Natural killer cell (primary cell): Measurements from ENCODE around the gene ITM2A.

GRCh38 chrX:73844921-73845970 is 282.2 kb downstream of the CHIC1 start:
- PRO-cap, result no peak

DNA sequence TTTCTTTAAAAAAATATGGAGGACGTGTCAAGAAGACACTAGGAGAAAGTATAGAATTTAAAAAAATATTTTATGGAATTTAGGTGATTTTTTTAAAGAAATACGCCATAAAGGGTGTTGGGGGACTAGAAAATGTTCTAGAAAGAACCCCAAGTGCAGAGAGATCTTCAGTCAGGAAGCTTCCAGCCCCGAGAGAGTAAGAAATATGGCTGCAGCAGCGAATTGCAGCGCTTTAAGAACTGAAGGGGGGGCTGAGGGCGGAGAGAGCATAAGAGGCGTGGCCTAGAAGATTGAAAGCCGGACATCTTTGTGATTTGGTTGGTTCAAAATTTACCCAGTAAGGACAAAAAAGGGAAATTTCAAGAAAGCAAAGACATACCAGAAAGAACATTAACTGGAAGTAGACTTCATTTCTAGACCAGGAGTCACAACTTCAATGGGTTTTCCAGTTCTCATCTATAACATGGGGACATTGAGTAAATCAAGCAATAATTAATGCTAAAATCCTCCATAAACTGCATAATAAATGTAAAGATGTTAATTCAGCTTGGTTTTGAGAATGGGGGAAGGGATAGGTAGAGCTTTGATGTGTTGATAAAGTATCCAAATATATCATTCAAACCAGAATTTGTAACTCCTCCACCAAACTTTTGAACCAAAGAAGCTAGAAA is 289.6 kb downstream of the CHIC1 start:
- PRO-cap, result no peak

DNA sequence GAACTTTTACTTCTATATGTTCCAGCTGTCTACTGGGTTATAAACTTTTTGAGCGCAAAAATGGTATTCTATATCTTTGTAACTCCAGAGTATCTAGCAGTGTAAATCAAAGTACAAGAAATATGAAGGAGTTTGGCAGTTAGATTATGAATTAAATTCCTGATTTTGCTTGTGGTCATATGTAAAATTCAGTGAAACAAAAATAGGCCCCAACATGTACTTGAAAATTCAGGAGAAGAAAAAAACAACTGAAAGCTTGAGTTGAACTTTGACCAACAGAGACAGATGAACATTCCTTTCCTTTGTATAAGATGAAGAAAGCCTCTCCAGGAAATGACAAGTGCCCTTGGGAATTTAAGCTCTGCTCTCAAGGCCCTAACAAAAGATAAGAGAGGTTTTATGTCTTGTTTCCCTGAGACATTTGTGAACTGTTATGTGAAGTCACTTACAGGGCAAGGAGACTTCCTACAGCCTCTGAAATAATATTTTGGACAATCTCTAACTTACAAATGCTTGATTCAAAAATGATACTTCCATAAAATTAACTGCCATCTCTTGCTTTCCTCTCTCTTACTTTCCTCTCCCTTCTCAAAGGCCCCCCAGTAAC is 354.3 kb downstream of the CHIC1 start:
- PRO-cap, result no peak

- PRO-cap, result no peak
Measured at GRCh38 chrX:73963590-73964330, 340.2 kb upstream of the ZCCHC13 start.

- PRO-cap, result no peak
Measured at GRCh38 chrX:74197226-74198109, 106.5 kb upstream of the ZCCHC13 start.

GRCh38 chrX:74219396-74219717 is 84.6 kb upstream of the ZCCHC13 start:
- PRO-cap, result no peak

GRCh38 chrX:74290270-74290873 is 13.6 kb upstream of the ZCCHC13 start:
- PRO-cap, result unidirectional peak, plus-strand start at chrX:74290599; unidirectional peak, plus-strand start at chrX:74290679

DNA sequence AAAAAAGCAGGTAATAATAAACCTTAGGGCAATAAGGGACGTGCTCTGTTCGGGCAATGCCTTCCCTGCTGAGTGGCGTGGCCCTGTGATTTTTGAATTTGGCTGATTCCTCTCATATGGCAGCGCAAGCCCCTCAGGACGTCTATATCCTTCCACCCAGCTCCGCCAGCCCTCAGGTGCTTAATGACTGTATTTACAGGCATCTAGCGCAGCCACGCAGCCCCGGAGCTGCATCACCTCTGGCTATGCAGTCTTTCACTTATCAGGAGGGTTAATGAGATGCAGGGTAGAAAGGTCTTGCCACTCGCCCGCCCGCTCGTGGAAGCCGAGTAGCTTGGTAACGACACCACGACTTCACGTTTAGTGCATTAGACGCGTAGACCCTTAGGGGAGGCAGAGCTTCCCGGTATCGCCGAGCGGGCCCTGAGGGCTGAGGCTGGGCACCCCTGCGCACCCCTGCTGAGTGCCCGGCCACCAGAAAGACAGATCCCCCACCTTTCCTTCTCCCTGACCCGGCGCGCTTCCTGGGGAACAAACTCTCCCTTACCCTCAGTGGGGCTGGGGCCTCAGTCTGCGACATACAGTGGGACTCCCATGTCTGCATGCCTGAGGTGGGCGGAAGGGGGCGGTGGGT is 1.4 kb upstream of the SLC16A2 start:
- PRO-cap, result no peak

- PRO-cap, result no peak
Measured at GRCh38 chrX:74658809-74659308, 44.4 kb upstream of the RLIM start.

GRCh38 chrX:76428682-76429074 is 1.2 kb downstream of the MAGEE1 start:
- PRO-cap, result no peak

DNA sequence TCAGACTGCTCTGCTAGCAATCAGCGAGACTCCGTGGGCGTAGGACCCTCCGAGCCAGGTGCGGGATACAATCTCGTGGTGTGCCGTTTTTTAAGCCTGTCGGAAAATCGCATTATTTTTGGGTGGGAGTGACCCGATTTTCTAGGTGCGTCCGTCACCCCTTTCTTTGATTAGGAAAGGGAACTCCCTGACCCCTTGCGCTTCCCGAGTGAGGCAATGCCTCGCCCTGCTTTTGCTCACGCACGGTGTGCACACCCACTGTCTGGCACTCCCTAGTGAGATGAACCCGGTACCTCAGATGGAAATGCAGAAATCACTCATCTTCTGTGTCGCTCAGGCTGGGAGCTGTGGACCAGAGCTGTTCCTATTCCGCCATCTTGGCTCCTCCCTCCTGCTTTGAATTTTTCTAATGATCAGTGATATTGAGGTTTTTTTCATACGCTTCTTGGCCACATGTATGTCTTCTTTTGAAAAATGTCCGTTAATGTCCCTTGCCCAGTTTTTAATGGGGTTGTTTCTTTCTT is 298.2 kb downstream of the MAGEE1 start:
- PRO-cap, result no peak

GRCh38 chrX:77634246-77634883 is 151.7 kb downstream of the ATRX start:
- PRO-cap, result no peak

GRCh38 chrX:77681342-77681909 is 104.6 kb downstream of the ATRX start:
- PRO-cap, result no peak

DNA sequence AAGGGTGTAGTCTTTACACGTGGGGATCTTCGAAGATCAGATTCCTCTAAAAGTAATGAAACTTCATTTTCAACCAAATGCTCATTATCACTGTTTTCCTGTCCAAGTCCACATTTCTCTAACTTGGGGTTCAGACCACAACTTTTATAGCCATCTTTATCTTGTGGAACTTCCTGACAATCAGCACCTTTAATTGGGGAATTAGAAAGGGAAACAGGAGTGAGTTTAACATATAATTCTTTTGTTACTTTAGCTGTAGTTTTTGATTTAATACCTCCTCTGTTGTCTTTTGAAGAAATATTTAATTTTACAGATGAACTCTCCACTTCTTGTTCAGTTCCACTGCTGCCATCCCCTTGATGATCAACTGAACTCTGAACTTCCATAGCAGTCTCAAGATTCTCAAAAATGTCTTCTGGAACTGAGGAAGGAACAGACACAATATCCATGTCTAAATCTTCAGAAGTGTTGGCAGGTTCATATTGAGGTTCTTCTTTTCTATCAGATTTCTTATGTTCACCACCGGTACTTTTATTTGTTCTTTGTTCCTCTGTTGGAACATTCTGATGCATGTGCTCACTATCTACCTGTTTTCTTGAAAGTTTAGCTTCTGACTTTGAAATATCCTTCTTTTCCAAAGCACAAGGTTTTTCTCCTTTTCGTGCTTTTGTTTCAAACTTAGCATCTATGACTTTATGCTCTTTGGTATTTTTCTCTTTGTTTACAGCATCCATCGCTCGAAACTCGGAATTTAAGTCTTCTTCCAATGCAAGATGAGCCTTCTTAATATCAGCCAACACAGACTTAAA is 102.5 kb downstream of the ATRX start:
- PRO-cap, result no peak

- PRO-cap, result no peak
Measured at GRCh38 chrX:77753298-77754493, 32.3 kb downstream of the ATRX start.

DNA sequence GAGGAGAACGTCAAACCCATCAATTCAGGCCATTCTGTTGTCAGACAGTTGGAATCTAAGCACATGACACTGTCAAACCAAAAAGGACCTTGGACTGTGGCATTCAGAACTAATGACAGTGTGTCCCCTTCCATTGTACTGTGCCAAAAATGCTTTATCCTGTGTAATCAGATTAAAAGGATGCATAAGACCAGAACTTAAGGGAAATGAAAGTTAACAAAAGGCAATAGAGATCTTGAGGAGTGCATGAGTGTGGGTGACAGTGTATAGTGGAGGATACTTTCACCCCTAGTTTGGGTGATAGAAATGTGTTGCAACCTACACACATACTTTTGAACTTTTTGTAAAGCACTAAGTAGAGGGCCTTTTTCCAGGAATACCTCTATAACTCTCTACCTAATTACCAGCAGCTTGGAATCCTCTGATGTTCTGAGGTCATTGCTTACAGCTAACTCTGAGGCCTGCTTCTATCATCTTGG is 4.5 kb downstream of the CYSLTR1 start:
- PRO-cap, result no peak

DNA sequence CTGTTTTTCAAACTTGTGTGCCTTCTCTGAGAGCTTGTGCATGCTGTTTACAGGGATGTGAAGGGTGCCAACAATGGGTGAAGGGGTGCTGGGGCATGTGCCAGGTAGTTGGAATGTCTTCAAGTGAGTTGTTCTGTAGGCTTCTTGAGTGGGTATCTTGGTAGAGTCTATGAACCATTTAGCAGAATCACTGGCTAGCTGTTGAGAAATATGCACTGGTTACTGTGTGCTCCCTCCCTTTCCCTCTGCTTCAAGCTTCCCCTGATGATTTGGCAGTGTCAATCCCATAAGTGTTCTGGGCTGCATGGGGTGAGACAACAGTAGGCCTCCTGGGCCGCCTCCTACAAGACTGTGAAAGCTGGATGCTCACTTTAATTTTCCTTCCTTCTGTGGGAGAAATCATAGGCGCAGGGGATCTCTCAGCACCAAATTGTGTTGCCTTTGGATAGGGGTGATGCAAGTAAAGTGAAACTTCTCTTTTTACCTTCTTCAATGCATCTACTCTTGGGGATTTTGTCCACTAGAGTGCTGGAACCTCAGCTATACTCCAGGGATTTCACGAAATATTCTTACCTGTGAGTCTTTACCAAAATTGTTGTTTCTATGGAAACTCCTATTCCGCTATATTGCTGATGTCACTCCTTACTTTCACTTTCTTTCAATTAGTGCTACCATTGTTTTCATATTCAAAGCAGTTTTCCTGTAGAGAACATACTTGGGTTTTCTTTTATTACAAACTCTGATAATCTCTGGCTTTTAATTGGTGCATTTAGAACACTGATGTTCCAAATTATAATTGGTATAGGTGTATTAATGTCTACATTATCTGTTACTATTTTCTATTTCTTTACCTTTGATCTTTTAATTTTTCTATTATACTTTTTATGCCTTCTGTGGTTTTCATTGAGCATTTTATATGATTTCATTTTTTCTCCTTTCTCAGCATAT is 29.8 kb downstream of the ITM2A start:
- PRO-cap, result no peak

GRCh38 chrX:79366725-79367836 is at the start of gene ITM2A:
Gene ITM2A (minus strand): TSS chrX:79367334.
- PRO-cap, result bidirectional peak, plus-strand start at chrX:79367214, minus-strand start at chrX:79366924; bidirectional peak, plus-strand start at chrX:79367446, minus-strand start at chrX:79367331; bidirectional peak, plus-strand start at chrX:79367587, minus-strand start at chrX:79367578

- PRO-cap, result no peak
Measured at GRCh38 chrX:79952781-79953193, 61.8 kb upstream of the TBX22 start.

DNA sequence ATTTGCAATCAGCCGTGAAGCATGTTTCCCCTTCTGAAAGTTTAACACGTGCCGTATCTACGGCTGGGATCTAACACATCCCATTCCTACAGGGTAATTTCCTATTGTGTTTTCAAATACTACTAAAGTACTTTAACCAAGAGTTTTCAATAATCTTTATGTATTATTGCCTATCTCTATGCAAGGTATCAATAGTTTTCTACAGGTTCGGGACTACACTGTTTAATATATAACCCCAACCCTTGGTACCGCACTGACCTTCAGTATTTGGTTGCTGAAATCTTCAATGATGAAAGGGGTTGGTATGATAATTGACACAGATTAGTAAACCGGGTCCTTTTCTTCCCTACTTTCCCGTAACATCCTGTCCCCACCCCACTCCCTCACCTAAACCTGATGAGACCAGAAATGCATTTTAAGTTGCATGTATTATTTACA is 825 bp upstream of the BRWD3 start:
- PRO-cap, result no peak